Measurements from ENCODE around the genes ARMC2 and MICAL1.

GRCh38 chr6:108175783-108176326, 10.0 kb downstream of the NR2E1 start:
- PRO-cap, 6 experiments, result no peak in any of the 6 experiments
- RAMPAGE, long total RNA, 2 experiments, result no peak in any of the 2 experiments
- RRBS, result 3% methylated on average over 6 of the region's 28 CpGs

- PRO-cap, 6 experiments, result no peak in any of the 6 experiments
- RAMPAGE, long total RNA, 2 experiments, result no peak in any of the 2 experiments
- RRBS, result no CpG with 5 or more reads among the region's 9 CpGs
Observed at GRCh38 chr6:108200621-108201092, 34.8 kb downstream of the NR2E1 start.

DNA sequence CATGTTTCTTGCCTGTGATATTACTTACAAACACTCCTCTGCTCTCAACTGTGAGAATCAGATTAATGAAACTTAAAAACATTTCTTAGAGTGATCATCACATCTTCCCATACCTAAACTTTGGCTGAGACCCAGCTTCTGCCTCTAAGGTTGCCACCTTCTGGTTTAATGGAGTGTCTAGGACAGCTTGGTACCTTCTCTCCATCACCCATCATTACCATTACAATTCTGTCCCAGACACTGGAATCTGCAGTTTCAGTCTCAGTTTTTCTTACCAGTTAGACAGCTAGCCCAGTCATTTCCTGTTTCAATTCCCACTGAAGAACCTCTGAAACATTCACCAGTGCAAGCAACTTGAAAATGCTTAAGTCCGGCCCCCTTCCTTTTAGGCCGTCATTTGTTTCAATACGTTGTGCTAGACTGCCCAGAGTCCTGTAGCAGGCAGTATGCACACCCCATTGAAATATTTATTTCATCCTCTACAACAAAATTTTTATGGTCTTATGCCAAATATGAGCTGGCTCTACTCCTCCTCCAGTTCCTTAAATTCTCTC, 107.0 kb upstream of the FOXO3 start:
- PRO-cap, 6 experiments, result no peak in any of the 6 experiments
- RAMPAGE, long total RNA, 2 experiments, result no peak in any of the 2 experiments
- RRBS, result no CpG with 5 or more reads among the region's 3 CpGs

DNA sequence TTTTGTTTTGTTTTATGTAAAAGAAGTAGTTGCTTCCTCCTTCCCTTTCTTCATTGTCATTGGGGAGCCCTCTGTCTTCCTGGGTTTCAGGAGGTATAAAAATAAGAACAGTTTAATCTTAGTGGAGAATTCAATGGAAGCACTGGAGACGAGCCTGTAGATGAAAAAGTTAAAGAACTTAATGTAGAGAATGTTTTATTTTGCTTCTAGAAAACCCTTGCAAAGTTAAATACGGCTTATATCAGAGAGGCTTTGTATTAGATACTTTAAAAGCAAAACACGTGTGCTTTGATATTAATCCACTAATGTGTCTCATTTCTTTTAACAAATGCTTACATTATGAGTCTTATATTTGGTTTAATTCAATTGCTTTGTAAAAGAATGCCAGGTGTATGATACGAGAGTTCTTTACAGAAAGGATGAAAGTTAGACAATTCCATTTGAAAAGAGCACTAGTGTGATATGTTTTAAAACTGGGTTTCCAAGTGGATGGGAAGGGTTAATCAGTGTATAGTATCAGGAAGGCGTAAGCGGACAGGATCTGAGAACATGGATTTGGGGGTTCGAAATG, 2.4 kb downstream of the FOXO3 start:
- PRO-cap, 6 experiments, result no peak in any of the 6 experiments
- RAMPAGE, long total RNA, 2 experiments, result no peak in any of the 2 experiments
- RRBS, result no CpG with 5 or more reads among the region's 7 CpGs

GRCh38 chr6:108605402-108605969, 44.8 kb downstream of the FOXO3 start:
- PRO-cap, 6 experiments, result no peak in any of the 6 experiments
- RAMPAGE, long total RNA, 2 experiments, result no peak in any of the 2 experiments
- RRBS, result no CpG with 5 or more reads among the region's 4 CpGs

GRCh38 chr6:108653685-108654488, 93.2 kb downstream of the FOXO3 start:
- PRO-cap, 6 experiments, result peak in 5 of 6 experiments; most common plus-strand start chr6:108654351 (in 2); most common minus-strand start chr6:108654092 (in 5)
- RAMPAGE, long total RNA, 2 experiments, result no peak in any of the 2 experiments
- RRBS, result no CpG with 5 or more reads among the region's 5 CpGs

DNA sequence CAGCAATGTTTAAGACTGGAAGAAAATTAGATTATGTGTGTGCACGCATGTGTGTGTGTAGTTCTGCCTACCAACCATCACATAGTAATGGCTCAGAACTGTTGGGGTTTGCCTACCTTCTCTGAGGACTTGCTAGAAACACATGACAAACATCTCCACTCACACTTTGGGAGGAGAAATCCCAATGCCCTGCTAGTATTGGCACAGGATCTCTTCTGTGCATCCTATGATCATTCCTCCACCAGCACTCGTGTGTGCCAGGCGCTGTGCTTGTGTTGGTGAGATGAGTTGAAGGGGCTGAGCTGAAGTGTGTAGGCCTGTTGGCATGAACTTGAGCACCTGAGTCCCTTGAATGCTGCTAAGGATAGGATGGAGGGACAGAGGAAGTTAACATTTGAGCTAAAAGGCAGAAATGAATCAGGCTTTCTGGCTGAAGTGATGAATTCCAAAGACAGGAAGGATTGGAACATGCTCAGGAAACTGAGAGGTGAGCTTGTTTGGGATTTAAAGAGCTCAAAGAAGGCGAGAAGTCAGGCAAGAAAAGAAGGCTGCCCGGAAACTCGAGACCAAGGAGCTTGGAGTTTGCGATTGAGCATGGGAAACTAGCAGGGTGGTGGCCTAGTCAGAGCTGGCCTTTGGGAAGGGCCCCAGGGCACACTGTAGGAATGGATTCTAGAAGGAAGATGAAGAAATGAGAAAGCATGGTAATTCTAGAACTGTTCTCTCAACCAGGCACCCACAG, 125.9 kb downstream of the FOXO3 start:
- PRO-cap, 6 experiments, result no peak in any of the 6 experiments
- RAMPAGE, long total RNA, 2 experiments, result no peak in any of the 2 experiments
- RRBS, result no CpG with 5 or more reads among the region's 7 CpGs

DNA sequence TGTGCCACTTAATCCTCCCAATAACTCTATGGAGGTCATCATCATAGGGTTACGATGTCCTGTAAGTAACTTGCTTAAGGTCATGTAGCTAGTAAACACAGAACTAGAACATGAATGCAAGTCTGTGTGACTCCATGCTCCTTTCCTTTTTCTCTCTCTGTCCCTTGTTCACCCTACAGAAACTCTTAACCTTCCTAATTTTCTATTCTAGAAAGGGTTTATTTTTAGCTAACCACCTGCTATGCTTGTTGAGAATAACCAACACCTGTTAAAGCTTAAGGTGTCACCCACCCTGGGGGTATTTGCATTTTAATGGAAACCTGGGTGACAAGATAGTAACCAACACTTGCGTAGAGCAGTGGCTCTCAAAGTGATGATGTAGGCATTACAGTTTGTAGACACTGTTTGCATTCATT, 114.6 kb upstream of the ARMC2 start:
- PRO-cap, 6 experiments, result no peak in any of the 6 experiments
- RAMPAGE, long total RNA, 2 experiments, result no peak in any of the 2 experiments
- RRBS, result no CpG with 5 or more reads among the region's 2 CpGs

- PRO-cap, 6 experiments, result no peak in any of the 6 experiments
- RAMPAGE, long total RNA, 2 experiments, result no peak in any of the 2 experiments
- RRBS, result no CpG with 5 or more reads among the region's 26 CpGs
Observed at GRCh38 chr6:108838077-108838726, 10.0 kb upstream of the ARMC2 start.

DNA sequence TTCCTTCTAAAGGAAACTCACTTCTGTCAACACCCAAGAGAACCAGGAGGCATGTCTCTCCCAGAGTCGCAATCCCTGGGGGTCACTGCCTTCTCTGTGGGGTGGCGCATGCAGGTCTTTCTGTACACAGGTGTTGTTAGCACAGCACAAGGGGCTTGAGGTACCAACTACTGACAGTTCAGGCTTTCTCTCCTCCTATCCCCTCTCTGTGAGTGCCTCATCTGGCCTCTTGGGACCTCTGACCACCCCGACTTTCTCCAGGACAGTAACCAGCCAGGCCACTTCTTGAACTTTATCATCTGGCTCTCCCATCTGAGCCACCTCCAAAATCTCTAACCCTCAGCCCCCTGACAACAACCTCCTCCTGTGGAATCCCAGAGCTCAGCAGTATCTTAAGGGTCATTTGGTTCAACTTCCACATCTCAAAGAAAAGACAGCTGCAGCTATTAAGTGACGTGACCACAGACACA, 7.1 kb upstream of the ARMC2 start:
- PRO-cap, 6 experiments, result peak in 1 of 6 experiments; most common minus-strand start position 267 of the sequence (in 1)
- RAMPAGE, long total RNA, 2 experiments, result no peak in any of the 2 experiments
- RRBS, result no CpG with 5 or more reads among the region's 4 CpGs

DNA sequence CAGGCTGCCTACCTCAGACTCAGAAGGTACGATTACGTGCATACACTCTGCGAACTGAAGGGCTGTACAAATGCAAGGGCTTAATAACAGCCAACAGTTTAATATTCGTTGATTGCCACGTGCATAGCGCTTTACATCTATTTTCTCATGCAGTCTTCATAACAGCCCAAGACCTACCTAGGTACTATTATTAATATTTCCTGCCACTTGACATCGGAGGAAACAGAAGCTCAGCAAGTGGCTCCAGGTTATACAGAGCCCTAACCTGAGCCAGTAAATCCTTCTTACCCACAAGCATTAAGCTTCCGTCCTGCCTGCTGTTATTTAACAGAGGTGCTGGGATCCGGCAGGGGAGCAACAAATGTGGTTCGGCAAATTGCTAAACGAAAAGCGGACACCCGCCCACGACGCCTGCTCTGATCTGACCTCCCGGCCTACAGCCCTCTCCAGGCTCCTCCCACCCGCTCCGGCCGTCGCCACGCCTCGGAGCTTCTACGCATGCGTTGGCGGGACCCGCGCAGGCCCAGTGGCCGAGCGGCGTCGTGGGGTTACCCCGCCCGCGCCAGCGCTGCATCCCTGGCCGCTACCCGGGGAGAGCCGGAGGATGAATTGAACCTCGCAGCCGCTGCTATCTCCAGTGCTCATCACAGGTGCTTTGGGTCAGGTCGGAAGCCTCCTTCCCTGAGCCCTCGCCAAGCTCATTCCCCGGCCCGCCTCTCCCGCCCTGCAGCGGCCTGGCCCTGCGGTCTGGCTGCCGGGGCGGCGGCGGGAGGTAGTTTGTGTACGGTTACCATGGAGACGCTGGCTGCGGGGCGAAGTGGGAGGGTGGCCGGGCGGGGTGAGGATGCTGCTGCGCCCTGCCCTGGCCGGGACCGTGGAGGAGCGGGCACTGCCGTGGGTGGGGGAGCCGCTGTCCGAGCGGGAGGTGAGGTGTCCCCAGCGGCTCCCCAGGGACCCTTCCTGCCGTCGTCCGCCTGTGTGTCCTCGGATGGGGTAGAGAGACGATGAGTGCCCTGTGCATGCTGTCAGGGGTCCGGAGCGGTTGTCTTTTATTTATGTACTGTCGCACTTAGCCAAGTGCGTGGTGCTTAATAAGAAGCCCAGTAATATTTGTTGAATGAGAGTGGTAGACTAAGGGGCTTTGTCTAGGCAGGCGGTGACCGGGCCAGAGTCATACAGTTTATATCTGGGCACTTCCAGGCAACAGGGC, at the start of gene ARMC2:
ARMC2 (plus strand) TSS at position 526 of the 1,210 bp plus-strand sequence.
- PRO-cap, 6 experiments, result peak in 6 of 6 experiments; most common plus-strand start position 526 of the sequence (in 6); most common minus-strand start position 753 of the sequence (in 5)
- RAMPAGE, long total RNA, 2 experiments, result start-site peak on the plus strand in 2 of 2 experiments, centred at positions 534 to 873 of the sequence, 27 to 79 reads per replicate
- RRBS, result 1% methylated on average over 34 of the region's 77 CpGs

DNA sequence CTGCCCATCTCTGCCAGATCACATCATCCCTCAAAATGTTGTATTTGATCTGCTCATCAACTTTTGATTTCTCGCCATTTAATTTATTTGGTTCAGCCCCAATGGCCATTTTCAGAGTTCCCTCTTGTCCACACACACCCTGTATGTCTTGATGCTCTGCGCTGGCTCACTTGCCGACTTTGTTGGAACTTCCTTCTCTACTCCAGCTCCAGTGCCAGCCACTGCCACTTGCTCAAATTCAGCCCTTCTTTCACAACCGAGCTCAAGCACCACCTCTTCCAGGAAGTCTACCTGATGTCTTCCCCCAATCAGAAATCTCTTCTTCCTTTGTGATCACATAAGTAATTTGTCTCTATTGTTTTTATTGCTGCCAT, 2.8 kb downstream of the ARMC2 start:
- PRO-cap, 6 experiments, result no peak in any of the 6 experiments
- RAMPAGE, long total RNA, 2 experiments, result no peak in any of the 2 experiments
- RRBS, result no CpG with 5 or more reads among the region's 4 CpGs

GRCh38 chr6:108966717-108967582, 118.7 kb downstream of the ARMC2 start:
- PRO-cap, 6 experiments, result peak in 6 of 6 experiments; most common plus-strand start chr6:108967288 (in 1); most common minus-strand start chr6:108967193 (in 6)
- RAMPAGE, long total RNA, 2 experiments, result no peak in any of the 2 experiments
- RRBS, result 12% methylated on average over 3 of the region's 10 CpGs

DNA sequence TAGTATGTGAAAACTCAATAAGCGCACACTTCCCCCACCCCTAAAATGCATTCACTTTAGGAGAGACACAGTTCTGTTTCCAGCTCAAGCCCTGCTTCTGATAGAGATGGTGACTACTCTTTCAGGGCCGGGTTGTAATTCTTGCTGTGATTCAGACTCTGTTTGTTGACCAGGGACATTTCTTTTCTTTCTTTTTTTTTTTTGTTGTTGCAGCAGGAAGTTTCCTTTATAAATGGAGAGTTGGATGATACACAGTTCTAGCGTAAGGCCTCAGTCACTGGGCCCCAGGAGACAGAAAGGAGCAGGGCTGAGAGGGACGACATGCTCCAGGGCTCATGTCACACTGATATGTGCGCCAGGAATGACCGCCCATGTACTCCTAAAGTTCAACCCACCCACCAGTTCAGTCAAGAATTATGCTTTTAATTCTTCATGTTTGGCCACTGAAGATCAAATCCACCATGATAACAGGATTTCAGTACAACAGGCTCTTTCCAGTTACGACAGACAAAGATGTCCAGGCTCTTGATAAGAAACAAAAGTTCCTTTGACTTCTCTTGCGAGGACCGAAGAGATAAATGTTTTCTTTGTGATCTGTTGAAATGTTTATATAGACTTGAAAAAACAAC, 142.5 kb downstream of the CD164 start:
- PRO-cap, 6 experiments, result peak in 3 of 6 experiments; most common plus-strand start position 294 of the sequence (in 3); most common minus-strand start position 105 of the sequence (in 1)
- RAMPAGE, long total RNA, 2 experiments, result no peak in any of the 2 experiments
- RRBS, result no CpG with 5 or more reads among the region's 9 CpGs

DNA sequence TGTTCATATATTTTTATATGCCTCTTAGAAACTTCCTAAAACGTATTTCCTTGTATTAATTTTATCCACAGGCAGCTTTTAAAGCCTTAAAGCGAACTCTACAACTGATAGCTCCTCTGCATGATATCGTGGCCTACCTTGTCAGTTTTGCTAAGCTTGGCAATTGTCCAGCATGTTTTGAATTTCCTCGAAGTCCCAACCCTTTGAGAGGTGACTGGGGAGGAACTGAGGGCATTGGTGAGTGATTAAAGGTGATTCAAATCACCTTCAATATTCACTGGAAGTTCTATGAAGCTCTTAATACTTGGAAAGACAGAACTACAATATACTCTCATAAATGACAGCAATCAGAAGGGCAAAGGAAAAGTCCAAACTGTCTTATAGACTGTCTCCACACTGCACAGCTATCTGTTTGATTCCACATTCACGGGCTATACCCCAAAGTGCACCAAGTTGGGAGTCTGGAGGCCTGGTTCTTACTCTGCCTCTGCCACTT, 86.8 kb downstream of the CD164 start:
- PRO-cap, 6 experiments, result no peak in any of the 6 experiments
- RAMPAGE, long total RNA, 2 experiments, result no peak in any of the 2 experiments
- RRBS, result no CpG with 5 or more reads among the region's 5 CpGs

GRCh38 chr6:109361907-109362529, 20.2 kb downstream of the CD164 start:
- PRO-cap, 6 experiments, result no peak in any of the 6 experiments
- RAMPAGE, long total RNA, 2 experiments, result no peak in any of the 2 experiments
- RRBS, result no CpG with 5 or more reads among the region's 6 CpGs

DNA sequence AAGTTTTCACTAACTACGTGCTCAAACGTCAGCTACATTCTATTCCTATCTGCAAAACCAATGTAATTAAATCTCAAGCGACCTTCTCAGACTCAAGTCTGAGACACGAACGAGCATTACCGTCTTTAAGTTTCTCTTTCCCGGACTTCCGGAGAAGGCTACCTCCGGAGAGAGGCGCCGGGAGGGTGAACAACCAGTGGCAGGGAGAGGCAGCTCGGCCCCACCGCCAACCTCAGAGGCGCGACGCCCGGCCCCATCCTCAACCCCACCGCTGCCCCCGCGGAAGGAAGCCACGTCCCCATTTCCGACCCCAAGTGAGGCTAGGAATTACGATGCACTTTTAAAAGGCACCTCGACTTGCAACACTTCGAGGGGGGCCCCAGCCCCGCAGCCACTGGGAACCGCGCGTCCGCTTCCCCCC, 667 bp downstream of the CD164 start:
- PRO-cap, 6 experiments, result peak in 4 of 6 experiments; most common plus-strand start position 196 of the sequence (in 3); most common minus-strand start position 100 of the sequence (in 4)
- RAMPAGE, long total RNA, 2 experiments, result no peak in any of the 2 experiments
- RRBS, result 1% methylated on average over 7 of the region's 30 CpGs

GRCh38 chr6:109443054-109443880, 2.7 kb downstream of the SMPD2 start:
- PRO-cap, 6 experiments, result no peak in any of the 6 experiments
- RAMPAGE, long total RNA, 2 experiments, result no peak in any of the 2 experiments
- RRBS, result no CpG with 5 or more reads among the region's 13 CpGs

DNA sequence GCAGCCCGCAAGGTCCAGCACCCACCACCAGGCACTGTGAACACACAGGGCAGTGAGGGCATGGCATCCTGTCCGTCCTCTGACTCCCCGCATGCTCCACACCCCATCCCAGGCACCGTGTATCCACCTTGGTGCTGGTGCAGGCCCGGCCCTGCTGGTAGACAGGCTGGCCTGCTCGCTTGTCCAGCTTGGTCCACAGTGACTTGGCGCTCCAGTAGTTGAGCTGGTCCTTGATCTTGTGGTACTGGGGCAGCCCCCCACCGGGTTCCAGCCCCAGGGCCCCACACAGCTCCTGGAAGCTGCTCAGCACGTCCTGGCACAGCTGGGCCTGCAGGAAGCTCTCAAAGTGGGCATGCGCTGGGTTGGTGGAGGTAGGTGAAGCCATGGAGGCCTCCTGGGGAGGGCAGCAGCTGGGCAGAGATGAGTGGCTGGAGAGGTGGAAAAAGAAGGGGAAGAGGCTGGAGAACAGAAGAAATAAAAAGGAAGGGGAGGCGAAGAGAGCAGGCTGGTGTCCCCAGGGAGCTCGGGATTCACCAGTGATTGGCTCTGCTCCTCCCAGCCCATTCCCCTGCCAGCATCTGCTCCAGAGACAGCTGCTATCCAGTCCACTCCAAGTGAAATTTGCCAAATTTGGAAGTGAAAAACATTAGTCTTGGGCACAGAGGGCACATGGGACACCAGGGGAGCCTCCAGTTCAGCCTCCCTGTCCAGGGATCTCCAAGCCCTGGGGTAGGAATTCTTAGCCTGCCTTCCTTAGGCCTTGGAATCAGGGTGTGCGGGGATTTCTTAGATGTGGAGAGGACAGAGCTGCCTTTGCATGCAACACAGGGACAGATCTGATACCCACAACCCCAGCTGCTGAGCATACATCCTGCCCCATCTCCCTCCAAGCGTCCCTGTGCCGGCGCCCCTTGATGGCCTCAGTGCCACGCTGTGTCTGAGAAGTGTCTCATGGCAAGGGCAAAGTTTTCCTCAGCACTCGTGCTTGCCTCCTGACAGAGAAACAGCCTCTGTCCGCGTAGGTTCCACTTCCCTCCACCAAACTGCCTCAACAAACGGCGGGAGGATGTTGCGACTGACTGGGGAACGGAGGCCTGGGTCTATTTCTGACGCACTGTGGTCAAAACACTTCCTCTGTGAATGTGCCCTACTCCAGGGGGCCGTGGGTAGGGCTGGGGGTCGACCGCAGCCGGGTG, 1.4 kb downstream of the MICAL1 start:
- PRO-cap, 6 experiments, result peak in 2 of 6 experiments; most common plus-strand start position 646 of the sequence (in 1); most common minus-strand start position 467 of the sequence (in 1)
- RAMPAGE, long total RNA, 2 experiments, result no peak in any of the 2 experiments
- RRBS, result 0% methylated on average over 1 of the region's 29 CpGs

- PRO-cap, 6 experiments, result peak in 6 of 6 experiments; most common plus-strand start chr6:109456074 (in 6); most common minus-strand start chr6:109455704 (in 3)
- RAMPAGE, long total RNA, 2 experiments, result no peak in any of the 2 experiments
- RRBS, result 1% methylated on average over 28 of the region's 71 CpGs
Observed at GRCh38 chr6:109455517-109456147, at the start of gene MICAL1. Gene MICAL1, minus strand, starts transcription at chr6:109455772.